ENCODE data around the genes MTHFSD and FBXO31.

DNA sequence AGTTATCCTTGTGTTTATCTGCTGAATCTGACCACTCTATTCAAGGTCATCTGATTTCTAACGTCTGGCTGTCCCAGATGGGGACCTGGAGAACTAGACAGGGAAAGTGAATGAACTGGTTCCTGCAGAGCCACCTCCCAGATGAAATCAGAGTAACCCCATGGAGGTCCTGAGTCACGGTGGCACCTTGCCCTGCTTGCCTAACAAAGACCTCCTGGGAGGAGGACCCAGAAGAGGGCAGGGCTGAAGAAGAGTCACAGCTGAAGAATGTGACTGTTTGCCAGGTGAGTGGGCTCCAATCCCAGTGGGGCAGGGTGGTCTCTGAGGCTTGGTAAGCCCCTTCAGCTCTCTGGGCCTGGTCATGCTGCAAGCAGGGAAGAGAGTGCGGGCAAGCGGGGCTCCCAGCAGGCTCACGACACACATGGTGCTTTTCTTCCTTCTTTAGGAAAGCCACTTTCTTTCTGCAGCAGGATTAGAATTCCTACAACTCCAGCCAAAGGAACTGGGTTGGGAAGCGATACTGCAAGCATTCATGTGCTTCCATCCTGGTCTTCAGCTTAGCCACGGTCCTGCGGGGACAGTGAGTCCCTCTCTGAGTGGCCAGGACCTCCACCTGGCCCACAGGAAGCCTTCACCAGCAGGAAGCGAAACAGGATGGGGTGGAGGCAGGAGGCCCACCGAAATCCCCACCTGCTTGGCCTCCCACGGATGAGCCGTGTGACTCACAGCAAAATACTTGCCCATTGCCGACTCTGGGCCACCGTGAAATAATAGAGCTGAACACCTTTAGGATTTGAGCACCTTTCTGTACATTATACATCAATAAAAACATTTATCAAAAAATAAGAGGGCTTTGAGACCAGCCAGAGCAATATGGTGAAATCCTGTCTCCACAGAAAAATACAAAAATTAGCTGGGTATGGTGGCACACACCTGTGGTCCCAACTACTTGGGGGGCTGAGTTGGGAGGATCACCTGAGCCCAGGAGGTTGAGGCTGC, 4.2 kb downstream of the C16orf74 start:
- PRO-cap, 2 experiments = no peak in any of the 2 experiments

GRCh38 chr16:85832607-85833114, 33.2 kb downstream of the COX4I1 start:
- PRO-cap, 2 experiments = no peak in any of the 2 experiments

GRCh38 chr16:85850171-85850862, 48.6 kb upstream of the IRF8 start:
- PRO-cap, 2 experiments = no peak in any of the 2 experiments

DNA sequence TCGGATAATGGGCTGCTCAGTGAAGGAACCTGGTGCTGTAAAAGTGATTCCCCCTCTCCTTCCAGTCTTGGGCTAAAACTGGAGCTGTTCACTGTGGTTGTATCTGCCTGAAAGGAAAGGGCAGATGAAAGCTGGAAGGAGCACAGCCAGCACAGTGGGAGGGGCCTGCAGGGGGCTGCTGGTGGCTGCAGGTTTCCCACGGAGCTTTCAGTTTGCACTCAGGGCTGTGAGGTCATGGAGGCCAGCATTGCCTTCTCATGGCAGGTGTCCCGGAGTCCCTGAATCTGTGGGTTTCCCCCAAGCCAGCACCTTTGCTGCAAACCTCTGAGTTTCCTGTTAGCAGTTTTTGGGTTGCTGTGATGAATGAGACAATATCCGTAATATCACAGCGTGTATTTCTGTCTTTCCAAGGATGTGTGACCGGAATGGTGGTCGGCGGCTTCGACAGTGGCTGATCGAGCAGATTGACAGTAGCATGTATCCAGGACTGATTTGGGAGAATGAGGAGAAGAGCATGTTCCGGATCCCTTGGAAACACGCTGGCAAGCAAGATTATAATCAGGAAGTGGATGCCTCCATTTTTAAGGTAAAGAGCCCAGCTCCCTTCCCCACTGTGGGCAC, 3.8 kb downstream of the IRF8 start:
- PRO-cap, 2 experiments = no peak in any of the 2 experiments

GRCh38 chr16:85986656-85987627, 88.0 kb downstream of the IRF8 start:
- PRO-cap, 2 experiments = no peak in any of the 2 experiments

GRCh38 chr16:85988712-85989366, 89.9 kb downstream of the IRF8 start:
- PRO-cap, 2 experiments = no peak in any of the 2 experiments

DNA sequence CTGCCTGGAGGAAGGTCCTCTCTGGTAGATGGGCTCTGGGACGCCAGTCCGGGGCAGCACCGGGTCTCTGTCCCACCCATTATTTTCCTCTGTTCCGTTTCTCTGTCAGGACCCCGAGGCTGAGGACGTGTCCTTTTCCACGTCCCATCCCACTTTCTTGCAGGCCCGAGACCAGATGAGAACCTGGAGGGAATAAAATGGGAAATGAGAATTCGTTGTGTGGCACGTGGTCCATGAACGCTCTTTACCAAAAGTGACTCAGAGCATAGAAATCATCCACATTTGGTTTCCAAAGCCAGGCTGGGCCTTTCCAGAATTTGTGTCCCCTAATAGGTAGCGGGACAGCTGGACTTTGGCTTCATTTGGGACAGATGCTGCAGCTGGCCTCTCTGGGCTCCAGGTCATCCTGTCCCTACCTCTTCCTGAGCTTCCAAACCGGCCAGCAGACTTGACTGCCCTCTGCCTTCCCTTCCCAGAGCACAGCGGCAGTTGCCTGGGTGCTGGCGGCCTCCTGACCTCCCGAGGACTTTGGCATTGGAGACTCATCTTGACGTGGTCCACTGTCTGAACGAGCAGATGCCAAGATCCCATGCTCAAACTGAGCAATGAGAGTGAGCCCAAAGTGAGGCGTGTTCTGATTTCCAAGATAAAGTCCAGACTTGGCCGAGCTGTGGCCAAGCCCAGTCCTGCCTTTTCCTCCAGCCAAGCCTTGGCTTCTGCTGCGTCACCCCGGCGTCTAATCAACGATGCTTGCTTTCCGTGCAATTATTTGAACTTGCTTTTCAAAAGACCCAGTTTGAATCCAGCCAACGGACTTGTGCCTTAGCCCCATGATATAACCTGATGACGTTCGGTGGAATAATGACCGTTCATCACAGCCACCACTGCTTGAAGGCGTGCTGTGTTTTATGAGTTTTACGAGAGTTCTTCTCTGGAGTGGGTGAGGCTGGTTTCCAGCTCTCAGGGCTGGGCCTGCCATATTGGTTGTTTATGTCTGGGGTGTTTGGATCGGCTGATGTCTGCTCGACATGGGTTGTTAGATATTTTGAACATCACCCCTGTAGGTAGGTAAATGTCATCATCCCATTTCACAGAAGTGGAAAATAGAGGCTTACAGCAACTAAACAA, 179.1 kb downstream of the IRF8 start:
- PRO-cap, 2 experiments = no peak in any of the 2 experiments

DNA sequence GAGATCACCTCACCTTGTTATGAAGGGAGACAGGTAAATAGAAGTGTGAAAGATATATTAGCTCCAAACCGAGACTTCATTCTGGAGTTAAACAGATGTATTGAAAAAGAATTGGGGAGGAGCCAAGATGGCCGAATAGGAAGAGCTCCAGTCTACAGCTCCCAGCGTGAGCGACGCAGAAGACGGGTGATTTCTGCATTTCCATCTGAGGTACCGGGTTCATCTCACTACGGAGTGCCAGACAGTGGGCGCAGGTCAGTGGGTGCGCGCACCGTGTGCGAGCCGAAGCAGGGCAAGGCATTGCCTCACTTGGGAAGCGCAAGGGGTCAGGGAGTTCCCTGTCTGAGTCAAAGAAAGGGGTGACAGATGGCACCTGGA, 248.3 kb upstream of the FOXF1 start:
- PRO-cap, 2 experiments = no peak in any of the 2 experiments

- PRO-cap, 2 experiments = no peak in any of the 2 experiments
Observed at GRCh38 chr16:86287802-86288419, 222.4 kb upstream of the FOXF1 start.

DNA sequence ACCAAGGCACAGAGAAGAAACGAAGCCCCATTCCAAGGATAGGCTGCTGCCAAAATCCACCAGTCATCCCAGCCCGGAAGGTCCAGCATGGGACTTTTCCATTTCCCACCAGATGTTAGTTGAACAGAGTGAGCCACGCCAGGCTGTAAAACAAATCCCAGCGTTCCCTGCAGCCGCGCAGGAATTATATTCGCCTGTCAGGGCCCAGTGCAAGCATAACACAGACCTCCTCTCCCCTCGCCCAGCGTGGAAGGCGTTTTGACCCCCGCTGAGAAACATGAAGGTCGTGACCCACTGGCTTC, 212.2 kb upstream of the FOXF1 start:
- PRO-cap, 2 experiments = no peak in any of the 2 experiments

DNA sequence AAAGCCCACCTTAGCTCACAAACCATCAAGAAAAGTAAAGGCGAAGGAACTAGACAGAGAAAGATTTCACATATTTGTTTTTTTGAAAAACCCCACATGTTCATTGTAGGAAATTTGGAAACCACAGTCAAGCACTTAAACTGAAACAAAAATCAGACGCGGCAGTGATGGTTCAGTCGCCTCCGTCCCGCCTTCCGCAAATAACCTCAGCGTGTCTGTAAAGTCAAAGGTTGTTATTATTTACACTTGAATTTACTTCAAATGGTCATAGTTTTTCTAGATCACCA, 144.5 kb upstream of the FOXF1 start:
- PRO-cap, 2 experiments = no peak in any of the 2 experiments

DNA sequence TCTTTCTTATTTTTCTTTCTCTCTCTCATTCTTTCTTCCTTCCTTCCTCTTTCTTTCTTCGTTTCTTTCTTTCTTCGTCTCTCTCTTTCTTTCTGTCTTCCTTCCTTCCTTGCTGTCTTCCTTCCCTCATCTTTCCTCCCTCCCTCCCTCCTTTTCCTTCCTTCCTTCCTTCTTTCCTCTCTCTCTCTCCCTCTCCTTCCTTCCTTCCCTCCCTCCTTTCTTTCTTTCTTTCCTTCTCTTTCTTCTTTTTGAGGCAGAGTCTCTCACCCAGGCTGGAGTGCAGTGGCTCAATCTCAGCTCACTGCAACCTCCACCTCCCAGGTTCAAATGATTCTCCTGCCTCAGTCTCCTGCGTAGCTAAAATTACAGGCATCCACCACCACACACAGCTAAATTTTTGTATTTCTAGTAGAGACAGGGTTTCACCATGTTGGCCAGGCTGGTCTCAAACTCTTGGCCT, 53.7 kb upstream of the FOXF1 start:
- PRO-cap, 2 experiments = no peak in any of the 2 experiments

- PRO-cap, 2 experiments = no peak in any of the 2 experiments
Observed at GRCh38 chr16:86501565-86502020, 8.7 kb upstream of the FOXF1 start.

- PRO-cap, 2 experiments = peak in 2 of 2 experiments; most common plus-strand start chr16:86555320 (in 2); most common minus-strand start chr16:86554952 (in 1)
Observed at GRCh38 chr16:86554636-86555398, at the start of gene MTHFSD. Gene MTHFSD, minus strand, starts transcription at chr16:86555235.

- PRO-cap, 2 experiments = no peak in any of the 2 experiments
Observed at GRCh38 chr16:86604276-86604911, 26.0 kb downstream of the FOXL1 start.

- PRO-cap, 2 experiments = no peak in any of the 2 experiments
Observed at GRCh38 chr16:86639545-86639927, 61.2 kb downstream of the FOXL1 start.

GRCh38 chr16:86734416-86735048, 156.2 kb downstream of the FOXL1 start:
- PRO-cap, 2 experiments = no peak in any of the 2 experiments

DNA sequence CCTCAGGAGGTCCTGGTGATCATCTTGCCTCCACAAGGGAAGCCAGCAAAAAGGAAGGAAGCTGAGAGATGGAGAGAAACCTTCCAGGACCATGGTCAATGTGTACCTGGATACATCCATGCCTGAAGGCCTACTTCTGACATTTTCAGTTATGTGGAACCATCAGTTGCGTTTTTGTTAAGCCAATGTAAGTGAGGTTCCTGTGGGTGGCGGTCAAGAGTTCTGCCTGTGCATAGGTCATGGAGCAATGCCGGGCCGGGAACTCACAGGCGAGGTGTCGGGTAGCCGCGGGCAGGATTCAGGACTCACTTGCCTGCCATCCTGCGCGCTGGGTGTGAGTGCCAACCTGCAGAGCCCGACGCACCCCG, 430 bp downstream of the C16orf95 start:
- PRO-cap, 2 experiments = peak in 2 of 2 experiments; most common plus-strand start position 322 of the sequence (in 1); most common minus-strand start position 307 of the sequence (in 2)

GRCh38 chr16:87383649-87384708, at the start of gene FBXO31:
Gene FBXO31, minus strand, starts transcription at chr16:87383776.
- PRO-cap, 2 experiments = peak in 2 of 2 experiments; most common plus-strand start chr16:87383980 (in 2); most common minus-strand start chr16:87384055 (in 2)

- PRO-cap, 2 experiments = peak in 1 of 2 experiments; most common plus-strand start chr16:87398906 (in 1)
Observed at GRCh38 chr16:87398464-87399121, 6.5 kb downstream of the MAP1LC3B start.